Airway epithelial cell (primary cell): ENCODE measurements around the gene POC5.

DNA sequence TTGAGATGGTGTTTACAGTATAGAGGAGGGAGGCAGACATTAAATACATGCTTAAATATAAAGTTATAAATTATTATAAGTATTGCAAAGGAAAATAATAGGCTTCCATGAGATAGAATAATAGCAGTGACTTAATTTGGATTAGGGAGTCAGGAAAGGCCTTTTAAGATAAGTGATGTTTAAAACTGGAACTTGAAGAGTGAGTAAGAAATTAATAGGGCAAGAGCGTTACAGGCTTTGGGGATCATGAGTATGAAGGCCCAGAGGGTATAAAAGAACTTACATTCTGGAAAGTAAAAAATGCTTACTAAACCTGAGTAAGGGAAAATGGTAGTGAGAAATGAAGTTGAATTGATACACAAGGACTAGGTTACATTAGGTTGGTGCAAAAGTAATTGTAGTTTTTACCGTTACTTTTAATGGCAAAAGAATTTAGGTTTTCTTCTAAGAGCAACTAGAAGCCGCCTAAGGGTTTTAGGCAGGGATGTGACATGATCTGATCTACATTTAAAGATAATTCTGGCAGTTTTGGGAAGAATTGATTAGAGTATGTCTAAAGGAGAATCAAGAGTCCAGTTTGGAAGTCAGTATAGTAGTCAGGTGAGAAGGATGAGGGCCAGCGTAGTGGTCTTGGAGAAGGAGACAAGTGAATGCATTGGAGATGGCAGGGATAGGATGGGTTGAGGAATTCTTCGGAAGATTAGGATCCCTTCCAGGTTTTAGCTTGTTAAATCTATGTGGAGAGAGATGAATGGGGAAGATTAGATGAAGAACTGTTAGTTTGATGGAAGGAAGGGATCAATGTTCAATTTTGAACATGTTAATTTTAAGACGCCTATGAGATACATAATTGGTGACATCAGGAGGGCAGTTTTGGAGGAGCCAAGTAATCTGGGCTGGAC is 52.1 kb downstream of the FCHO2 start:
- RAMPAGE, long total RNA, result no peak

DNA sequence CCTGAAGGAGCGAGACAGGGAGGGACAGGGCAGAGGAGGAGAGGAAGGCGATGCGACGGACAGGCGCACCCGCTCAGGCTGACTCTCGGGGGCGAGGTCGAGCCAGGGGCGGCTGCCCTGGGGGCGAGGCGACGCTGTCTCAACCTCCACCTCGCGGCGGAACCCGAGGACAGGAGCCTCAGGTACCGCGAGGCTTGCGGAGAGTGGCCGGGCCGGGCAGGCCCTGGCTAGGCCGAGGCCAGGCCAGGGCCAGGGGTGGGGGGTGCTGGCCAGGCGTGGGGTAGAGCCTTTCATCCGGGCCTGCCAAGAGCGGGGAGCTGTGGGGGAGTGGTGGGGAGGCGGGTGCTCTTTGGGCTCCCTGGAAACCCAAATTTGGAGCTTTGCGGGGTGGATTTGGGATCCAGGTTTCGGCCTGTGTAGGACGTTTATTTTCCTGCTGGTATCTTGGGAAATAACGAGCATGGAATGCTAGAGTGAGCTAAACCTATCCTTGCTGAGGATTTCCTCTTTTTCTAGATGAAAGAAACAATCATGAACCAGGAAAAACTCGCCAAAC is 454 bp downstream of the BTF3 start:
- RAMPAGE, long total RNA, result no peak

- RAMPAGE, long total RNA, result no peak
These were observed 275.5 kb downstream of the ARHGEF28 start for GRCh38 chr5:73901470-73901987.

DNA sequence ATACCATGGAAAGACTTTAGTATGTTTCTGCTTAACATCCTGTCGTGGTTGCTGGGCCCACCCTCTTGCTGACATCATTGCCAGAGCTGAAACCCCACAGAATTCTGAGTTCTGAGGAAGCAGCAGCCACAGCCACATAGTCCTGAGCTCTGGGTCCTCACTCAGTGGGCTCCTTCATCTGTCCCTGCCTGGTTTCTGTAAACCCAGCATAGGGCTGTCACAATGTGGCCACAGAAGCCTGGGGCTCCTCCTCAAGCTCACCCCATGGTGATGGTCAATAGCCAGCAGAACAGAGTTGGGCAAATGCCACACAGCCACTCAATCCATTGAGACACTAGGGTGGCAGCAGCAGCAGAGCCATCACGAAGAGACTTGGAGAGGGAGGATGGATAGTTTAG is 441.4 kb downstream of the ENC1 start:
- RAMPAGE, long total RNA, result no peak

GRCh38 chr5:74257509-74258169 is 382.9 kb downstream of the ENC1 start:
- RAMPAGE, long total RNA, result no peak

- RAMPAGE, long total RNA, result no peak
These were observed 140.3 kb downstream of the ENC1 start for GRCh38 chr5:74500005-74500895.

- RAMPAGE, long total RNA, result no peak
These were observed 24.1 kb downstream of the ENC1 start for GRCh38 chr5:74616337-74616909.

GRCh38 chr5:74629669-74630325 is 10.7 kb downstream of the ENC1 start:
- RAMPAGE, long total RNA, result no peak

DNA sequence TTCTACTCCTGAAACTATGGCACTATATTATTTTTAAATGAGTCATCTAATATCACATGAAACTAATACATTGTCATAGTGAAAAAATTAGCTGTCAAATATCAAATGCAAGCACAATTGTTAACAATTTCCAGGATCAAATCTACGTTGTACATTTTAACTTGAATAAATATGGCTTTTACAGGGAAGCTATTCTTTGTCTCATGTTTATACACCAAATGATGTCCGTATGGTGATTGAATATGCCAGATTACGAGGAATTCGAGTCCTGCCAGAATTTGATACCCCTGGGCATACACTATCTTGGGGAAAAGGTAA is 28.2 kb downstream of the HEXB start:
- RAMPAGE, long total RNA, result no peak

- RAMPAGE, long total RNA, result no peak
These were observed 749 bp downstream of the FAM169A start for GRCh38 chr5:74865564-74865712.

DNA sequence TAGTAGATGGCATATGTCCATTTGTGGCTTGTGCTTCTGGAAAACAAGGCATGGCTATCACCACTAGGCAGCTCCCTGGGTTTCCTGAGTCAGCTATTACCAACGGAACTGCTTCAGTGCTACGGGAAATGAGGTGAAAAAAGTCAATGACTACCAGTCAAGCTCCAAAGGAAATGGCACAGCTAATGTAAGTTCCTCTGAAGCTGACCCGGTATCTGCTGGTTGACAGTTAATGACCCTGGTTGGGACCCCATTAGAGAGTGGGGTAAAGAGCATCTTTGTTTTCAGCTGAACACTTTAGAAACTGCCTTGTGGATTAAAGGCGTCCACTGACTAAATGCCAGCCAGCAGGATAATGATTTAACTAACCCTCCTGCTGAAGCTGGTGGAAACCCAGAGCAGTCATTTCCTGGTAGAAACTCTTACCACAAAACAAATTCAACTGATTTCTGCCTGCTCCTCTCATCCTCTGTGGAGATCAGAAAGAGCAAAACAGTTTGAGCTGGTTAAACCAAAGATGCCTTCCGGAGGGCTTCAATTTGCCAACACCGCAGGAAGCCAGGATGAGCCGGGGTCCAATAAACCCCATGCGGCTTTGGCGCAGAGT is 69.1 kb upstream of the FAM169A start:
- RAMPAGE, long total RNA, result no peak

DNA sequence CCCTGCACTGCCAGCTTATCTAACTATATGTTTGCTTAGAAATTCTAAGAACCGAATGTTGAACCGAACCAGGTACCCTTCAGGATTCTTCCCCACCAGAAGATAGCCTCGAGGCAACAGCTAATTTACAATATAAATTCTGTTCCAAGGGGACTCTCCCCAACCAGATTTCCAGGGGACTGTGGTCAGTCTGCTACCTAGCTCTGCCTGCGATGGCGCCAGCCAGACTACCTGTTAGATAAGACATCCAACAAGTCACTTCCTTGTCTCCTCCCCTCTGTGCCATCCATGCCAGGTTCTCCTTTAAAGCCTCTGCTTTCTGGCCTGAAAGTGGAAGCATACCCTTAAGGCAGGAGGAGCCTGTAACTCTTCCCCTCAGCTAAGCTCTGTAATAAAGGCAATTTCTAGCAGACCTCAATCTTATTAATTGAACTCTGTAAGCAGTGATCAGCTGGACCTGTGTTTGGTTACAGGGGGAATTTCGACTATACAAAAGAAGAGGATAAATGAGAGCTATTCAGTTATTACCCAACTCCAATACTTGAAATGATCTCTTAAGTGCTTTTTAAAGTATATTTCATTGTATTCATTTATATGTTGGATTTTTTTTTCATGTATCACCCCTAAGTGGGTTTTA is 85.6 kb downstream of the GCNT4 start:
- RAMPAGE, long total RNA, result no peak

GRCh38 chr5:75426197-75426795 is 85.1 kb downstream of the CERT1 start:
- RAMPAGE, long total RNA, result no peak

DNA sequence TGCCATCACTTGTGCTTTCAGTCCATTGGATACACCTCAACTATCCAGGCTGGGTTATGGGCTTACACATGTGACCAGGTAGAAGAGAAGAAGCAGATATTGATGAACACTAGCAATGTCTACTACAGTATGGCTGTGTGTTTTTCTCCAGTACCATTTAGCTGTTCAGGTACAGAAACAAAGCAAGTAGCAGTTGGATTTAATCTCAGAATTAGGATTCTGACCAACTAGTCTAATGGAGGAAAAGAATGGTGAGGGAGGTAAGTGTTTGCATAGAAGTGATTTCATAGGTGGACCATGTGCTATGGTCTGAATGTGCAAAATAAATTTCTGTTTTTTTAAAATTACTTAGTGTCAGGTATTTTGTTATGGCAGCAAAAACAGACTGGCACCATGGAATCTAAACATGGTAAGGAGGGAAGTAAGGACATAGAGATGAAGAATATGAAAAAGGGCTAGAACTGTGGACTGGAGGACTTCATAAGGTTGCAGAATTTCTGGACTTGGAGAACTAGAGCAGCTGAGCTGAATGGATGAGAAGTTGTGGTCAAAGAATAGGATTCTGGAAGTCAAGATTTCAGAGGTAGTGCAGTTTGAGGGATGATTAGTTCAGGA is 3.5 kb downstream of the ANKDD1B start:
- RAMPAGE, long total RNA, result no peak

DNA sequence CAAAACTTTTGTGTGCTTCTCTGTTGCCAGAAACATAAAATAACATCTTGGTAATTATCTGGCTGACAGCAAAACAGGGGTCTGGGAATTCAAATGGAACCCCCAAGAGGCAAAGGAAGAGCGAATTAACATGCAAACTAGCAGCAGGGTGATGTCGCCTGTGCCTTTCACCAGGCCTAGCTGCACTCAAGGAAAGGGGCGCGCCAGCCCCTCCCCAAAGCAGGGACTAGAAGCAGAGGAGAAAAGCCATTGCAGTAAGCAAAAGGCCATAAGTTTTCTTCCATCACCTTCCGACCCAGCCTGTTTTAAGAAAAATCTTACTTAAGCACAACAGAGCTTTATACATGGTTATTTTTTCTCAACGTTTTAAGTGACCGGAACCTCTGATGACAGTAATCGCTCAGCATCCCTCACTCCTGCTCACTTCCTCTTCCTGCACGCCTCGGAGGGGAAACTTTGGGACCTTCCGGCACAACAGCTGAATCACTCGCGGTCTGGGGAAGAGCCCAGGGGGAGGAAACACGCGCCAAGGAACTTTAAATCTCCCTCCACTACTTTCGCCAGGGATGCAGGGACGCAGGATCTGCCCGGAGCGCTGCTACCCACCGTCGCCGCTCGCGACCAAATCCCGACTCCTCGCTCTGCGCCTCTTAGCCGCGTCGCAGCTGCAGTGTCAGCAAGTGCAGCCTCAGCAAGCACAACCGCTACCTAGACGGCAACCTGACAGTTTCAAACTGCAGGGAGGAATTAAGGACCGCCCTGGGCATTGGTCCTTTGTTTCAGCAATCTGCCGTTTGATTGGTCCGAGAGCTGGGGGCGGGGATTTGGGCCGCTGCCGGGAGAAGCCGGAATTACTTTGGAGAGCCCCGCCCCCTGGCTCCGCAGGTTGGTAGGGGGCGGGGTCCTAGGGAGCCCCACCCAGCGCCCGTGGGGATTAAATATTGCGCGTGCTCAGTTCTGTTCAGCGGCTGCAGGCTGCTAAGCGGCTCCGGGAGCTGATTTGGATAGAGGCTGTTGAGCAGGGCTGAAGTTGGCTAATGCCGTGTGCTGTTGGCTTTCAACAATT is at the start of gene POC5:
POC5 (minus strand) TSS at position 738 of the 1,066 bp plus-strand sequence.
- RAMPAGE, long total RNA, result start-site peak on the minus strand centred at position 708 of the sequence, 48 bp wide, 144 and 60 reads in 2 replicates

DNA sequence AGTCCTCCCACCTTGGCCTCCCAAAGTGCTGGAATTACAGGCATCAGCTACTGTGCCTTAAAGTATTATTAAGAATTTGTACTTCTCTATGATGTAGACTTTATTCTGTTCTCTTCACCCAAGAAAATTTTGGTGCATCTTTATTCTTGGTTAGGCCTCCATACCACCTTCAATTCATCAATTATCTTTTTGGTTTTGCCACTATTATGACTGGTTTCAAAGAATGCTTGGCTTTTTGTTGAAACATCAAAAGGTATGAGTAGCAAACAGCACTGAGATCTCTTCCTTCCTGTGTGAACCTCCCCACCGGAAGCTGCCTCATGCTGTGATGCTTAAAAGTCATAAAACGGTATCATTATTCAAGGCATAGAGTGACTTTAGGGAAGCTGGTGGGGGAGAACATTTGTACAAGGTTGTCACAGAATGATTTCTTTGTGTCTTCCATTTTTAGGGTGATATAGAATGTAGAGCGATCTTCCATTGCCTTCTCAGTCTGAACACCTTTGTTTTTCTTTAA is 70.6 kb downstream of the IQGAP2 start:
- RAMPAGE, long total RNA, result no peak

- RAMPAGE, long total RNA, result no peak
These were observed 75.9 kb downstream of the IQGAP2 start for GRCh38 chr5:76478775-76479526.

- RAMPAGE, long total RNA, result no peak
These were observed 75.6 kb downstream of the F2RL2 start for GRCh38 chr5:76547141-76548396.

GRCh38 chr5:76562039-76562710 is 61.0 kb downstream of the F2RL2 start:
- RAMPAGE, long total RNA, result no peak

GRCh38 chr5:76695194-76695824 is 20.6 kb upstream of the F2R start:
- RAMPAGE, long total RNA, result no peak